ENCODE results near the genes DNAJC24 and RCN1.

DNA sequence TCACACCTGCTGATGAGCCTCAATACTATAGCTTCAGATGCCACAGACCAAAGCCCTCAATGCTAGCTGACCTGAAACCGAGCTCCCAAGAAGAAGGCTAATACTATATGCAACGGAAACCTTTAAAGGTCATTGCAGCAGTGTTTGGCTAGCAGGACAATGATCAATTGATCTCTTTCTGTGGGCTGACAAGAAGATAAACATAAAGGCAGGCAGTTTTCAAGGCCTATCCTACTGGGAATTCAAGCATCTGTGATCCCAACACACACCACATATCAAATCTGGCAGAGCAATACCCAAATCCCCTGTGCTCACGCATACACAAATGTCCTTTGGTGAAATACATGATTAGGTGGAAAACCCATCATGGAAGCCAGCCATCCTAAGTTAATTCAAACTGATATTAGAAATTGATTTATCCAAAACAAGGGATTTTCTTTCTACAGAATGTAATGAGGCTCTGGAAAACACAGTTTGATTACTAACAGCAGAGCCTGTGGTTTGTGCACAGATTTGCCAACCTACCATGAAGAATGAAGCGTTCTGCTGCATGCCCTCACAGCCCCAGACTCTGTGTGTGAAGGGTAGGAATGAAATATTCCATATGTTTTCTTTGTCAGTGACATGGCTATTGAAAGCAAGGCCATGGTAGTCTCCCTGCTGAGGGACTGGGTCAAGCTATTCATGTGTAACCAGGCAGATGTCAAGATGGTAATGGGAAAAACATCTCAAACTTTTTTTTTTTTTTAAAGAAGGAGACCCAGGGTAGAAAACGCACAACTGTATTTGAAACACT lies 12.2 kb downstream of the LGR4 start:
- PRO-cap, 2 experiments = no peak in any of the 2 experiments

GRCh38 chr11:27468959-27469507 lies 3.6 kb downstream of the LGR4 start:
- PRO-cap, 2 experiments = no peak in any of the 2 experiments

DNA sequence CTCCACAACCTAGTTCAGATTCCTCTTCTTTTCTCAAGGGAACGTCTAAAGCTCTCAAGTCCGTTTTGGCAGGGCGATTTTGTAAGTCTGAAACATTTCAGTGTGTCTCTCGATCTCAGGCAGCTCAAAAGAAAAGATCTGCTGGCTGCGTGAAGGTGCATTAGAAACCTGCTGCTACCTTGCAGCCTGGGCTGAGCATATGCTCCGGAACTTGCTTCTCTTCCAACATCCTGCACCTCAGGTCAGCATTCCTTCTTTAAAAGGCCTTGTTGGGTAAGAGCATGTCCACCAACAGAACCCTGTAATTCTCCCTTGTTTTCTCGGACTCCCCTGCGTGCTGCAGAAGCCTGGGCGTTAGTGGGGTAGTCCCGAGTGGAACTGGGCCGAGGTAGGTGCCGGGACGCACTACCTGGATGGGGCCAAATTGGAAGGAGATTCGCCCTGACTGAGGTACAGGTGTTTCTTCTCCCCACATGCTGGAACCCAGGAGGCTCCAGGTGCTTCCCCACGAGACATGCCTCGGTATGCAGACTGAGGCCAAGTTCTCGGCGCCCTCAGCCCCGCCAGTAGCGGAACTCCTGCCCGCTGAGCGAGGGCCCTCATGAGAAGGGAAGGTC lies 1.3 kb downstream of the LGR4 start:
- PRO-cap, 2 experiments = no peak in any of the 2 experiments

GRCh38 chr11:28110001-28111373 lies 2.3 kb downstream of the METTL15 start:
- PRO-cap, 2 experiments = peak in 2 of 2 experiments; most common plus-strand start chr11:28110290 (in 1)

DNA sequence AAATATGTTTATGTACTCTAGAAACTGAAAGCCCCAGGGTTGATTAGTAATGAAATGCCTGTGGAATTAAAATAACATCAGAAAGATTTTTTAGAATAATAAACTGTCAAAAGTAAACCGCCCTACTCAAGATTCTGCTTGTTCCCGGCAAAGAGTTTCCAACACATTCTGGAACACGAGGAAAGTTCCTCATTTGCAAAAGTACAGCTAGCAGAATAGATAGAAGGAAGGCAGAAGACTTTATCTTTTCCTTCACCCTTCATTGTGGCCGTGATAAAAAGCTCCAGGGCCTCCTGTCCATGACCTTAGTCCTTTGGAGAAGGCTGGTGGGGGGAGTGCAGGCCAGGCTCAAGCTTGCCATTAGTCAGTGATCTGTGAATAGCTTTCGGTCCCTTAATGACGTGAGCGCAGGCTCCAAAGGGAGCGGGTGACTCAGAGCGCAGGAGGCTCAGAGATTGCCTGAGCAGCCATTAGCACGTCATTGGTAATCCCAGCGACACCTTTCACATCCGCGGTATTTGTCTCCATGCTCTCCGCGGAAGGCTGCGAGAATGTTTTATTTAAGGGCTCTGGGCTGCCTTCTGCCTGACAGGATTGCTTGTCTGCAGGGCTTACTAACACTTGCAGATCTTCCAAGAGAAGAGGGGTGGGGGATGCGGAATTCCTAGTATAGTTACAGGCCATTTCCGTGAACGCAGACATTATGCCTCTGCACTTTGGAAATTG lies 458.4 kb downstream of the METTL15 start:
- PRO-cap, 2 experiments = no peak in any of the 2 experiments

DNA sequence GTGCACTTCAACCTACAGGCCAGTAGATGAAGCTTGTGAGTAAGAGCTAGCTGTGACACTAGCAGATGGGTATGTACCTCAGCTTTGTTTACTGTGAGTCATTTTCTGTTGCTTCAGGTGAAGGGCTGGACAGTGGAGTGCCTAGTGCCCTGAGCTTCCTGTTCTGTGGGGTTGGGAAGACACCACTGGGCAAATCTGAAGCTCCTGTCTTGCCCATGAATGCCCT lies 755.8 kb downstream of the KCNA4 start:
- PRO-cap, 2 experiments = no peak in any of the 2 experiments

DNA sequence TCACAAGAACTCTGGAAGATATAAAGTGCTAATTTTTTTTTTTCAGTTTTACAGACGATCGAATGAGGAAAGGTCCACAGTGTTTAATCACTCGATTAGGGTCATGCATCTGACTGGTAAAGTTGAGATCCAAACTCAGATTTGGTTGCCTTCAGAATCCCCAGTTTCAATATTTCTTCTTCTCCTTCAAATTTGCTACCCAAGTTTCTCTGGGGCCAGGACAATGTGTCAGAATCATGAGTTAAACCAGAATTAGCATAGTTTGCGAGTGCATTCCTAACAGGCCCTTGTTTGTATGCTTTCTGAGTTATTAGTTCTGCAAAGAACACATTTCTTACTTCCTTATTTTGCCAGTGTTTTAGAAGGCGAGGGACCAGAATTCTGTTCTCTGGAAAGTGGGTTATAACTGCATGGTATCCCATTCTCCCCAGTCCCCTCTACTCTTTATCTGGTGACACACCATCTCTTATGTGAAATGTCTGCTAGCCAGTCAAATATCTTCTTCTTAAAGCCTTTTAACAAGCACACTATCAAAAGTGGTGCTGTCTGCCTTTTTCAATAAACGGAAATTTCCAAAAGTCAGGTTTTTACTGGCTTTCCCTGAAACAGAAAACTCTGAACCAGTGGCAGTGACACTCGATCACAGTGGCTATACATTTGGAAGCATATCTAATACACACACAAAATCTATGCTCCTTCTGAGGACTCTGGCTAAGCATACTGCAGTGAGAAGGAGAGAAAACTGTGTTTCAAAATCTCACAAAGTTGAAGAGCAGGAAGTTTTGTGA lies 112.1 kb downstream of the ARL14EP start:
- PRO-cap, 2 experiments = no peak in any of the 2 experiments

DNA sequence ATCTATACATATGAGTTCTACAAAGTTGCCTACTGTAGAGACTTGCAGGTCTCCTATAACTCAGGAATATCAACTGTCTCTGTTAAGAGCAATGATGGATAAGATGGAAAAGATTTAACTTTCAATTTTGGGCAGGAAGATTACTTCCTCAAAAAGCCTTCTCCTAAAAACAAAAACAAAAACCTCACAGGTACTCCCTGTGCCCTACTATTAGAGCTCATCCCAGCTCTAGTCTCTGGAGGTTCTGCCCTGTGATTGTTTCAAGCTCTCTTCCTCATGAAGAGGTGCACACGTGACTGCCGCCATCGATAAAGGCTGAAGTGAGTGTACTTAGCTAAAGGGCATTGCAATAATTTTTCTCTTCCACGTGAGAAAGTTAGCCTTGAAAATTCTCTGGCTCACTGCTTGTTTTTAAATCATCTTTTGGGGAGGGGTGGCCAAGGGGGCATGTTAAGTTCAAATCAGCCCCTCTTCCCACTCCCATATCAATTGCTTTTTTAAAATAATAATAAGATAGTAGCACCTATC lies 36.6 kb downstream of the MPPED2 start:
- PRO-cap, 2 experiments = no peak in any of the 2 experiments

GRCh38 chr11:30992197-30992880 lies 377.2 kb downstream of the DCDC1 start:
- PRO-cap, 2 experiments = no peak in any of the 2 experiments

GRCh38 chr11:31369474-31370417 lies at the start of gene DNAJC24:
Gene DNAJC24 (plus strand): TSS chr11:31369860.
- PRO-cap, 2 experiments = peak in 2 of 2 experiments; most common plus-strand start chr11:31369844 (in 1)

DNA sequence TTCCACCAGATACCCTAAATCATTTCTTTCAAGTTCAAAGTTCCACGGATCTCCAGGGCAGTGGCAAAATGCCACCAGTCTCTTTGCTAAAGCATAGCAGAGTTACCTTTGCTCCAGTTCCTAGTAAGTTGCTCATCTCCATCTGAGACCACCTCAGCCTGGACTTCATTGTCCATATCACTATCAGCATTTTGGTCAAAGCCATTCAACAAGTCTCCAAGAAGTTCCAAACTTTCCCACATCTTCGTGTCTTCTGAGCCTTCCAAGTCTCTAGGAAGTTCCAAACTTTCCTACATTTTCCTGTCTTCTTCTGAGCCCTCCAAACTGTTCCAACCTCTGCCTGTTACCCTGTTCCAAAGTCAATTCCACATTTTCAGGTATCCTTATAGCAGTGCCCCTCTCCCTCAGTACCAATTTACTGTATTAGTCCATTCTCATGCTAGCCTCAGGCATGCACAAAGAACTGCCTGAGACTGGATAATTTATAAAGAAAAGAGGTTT lies 14.4 kb downstream of the IMMP1L start:
- PRO-cap, 2 experiments = no peak in any of the 2 experiments

DNA sequence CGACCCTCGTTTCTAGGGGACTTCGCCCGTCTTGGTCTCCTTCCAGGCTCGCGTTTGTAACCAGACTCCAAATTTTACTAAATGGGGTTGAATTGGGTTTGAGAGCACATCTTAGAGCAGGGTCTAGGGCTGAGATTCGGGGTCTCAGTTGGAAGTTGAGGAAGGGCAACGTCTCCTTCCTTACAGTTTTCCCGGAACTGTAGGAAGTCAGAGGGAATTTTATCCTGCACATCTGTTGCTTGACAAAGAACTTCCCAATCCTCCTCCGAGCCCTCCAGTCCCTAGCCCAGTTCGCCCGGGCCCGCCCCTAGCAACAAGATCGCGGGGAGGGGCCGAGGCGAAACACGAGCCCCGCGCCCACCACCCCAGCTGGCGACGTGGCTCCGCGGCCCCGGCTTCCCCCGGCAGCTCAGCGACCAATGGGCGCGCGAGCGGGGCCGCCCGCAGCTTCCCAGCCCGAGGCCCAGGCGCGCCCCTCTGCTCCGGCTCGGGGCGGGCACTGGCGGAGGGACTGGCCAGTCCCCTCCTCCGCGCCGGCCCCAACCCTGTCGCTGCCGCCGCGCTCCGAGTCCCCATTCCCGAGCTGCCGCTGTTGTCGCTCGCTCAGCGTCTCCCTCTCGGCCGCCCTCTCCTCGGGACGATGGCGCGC lies at the start of gene RCN1:
Gene RCN1 (plus strand): TSS at position 518 of the 649 bp plus-strand sequence.
- PRO-cap, 2 experiments = peak in 2 of 2 experiments; most common plus-strand start position 518 of the sequence (in 2); most common minus-strand start position 283 of the sequence (in 1)

DNA sequence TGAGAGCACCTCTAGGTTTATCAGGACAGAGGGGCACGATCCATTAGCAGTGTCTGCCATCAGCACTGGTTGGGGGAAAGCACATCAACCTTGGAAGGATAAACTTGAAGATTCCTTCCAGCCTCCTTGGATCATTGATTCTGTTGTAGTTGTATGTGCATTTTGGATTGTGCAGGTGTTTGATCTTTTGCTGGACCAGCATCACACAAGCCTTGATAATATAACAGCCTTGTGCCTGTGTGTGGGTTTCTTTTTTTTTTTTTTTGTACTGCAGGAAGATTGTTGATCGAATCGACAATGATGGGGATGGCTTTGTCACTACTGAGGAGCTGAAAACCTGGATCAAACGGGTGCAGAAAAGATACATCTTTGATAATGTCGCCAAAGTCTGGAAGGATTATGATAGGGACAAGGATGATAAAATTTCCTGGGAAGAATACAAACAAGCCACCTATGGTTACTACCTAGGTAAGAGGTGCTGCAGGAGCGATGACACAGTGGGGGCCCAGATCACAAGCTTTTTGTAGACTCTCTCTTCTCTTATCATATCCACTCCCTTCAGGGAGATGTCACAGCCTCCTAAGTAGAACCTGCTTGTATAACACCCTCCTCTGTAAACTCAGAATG lies 6.1 kb downstream of the RCN1 start:
- PRO-cap, 2 experiments = no peak in any of the 2 experiments

DNA sequence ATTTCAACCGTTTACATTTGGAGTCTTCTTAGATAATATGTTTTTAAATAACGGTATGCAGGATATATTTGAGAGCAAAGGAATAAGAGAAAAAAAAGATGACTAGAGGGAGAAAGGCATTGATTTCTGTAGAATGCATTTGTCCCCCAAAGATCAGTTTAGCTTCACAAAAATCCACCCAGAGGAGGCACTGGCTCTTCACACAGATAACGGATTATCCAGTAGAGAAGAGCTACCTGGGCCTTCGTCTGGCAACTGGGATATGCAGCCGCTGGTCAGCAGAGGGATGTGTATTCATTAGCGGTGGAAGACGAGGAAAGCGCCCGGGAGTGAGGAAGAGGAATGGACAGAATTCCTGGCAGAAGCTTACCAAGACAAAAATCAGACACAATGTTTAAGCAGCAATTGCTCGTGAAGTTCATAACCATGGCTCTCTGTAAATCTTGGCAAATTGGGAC lies 5.6 kb upstream of the WT1 start:
- PRO-cap, 2 experiments = no peak in any of the 2 experiments

GRCh38 chr11:32611034-32611472 lies 27.4 kb downstream of the EIF3M start:
- PRO-cap, 2 experiments = no peak in any of the 2 experiments

DNA sequence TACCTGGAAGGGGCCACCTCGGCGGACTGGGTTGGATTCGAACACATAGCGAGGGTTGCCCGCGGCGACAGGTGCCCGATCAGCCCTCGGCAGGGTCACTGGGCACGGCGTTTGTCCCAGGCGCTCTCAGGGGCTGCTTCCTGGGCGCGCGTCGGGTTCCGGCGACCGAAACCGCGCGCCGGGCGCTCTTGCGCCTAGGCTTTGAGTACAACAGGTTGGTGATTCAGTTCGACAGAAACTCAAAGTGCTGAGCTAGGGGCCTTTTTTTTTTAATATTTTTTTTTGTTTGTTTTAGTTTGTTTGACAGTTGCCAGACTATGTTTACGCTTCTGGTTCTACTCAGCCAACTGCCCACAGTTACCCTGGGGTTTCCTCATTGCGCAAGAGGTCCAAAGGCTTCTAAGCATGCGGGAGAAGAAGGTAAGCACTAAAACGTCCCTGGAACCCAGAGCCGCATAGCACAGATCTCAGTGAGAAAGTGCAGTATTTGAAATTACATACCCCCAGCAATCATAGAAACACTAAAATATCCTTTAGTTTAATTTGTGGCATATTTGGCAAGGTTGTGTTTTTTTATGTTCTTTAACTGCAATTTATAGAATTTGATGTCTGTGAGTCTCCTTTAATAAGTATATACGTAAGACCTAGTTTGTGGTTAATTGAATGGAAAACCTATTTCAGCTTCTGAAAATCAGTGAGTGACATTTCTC lies 641 bp downstream of the PRRG4 start:
- PRO-cap, 2 experiments = peak in 2 of 2 experiments; most common minus-strand start position 128 of the sequence (in 2)

- PRO-cap, 2 experiments = no peak in any of the 2 experiments
Measured at GRCh38 chr11:33013675-33014251, 1.9 kb upstream of the DEPDC7 start.

- PRO-cap, 2 experiments = no peak in any of the 2 experiments
Measured at GRCh38 chr11:33040635-33040943, 1.2 kb downstream of the TCP11L1 start.

- PRO-cap, 2 experiments = no peak in any of the 2 experiments
Measured at GRCh38 chr11:33128547-33129231, 32.6 kb downstream of the CSTF3 start.

DNA sequence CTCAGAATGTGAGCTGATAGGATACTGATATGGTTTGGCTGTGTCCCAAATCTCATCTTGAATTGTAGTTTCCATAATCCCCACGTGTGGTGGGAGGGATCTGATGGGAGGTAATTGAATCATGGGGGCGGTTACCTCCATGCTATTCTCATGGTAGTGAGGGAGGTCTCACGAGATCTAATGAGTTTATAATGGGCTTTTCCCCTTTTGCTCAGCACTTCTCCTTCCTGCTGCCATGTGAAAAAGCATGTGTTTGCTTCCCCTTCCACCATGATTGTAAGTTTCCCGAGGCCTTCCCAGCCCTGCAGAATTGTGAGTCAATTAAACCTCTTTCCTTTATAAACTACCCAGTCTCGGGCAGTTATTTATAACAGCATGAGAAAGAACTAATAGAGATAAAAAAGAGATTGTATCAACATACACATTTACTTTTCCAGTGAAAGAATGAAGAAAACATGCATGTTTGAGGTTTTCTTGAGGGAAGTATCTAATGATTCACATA lies 17.3 kb upstream of the CSTF3 start:
- PRO-cap, 2 experiments = no peak in any of the 2 experiments

Data from Colon Carcinoma Metastatic in the Lung (tissue), 2 donors.